Measurements from ENCODE around the gene ZNF462.

GRCh38 chr9:105457957-105458357 is 10.1 kb downstream of the FSD1L start:
- CAGE, long polyA plus RNA: no peak
- RRBS: no CpG with 5 or more reads among the region's 5 CpGs

DNA sequence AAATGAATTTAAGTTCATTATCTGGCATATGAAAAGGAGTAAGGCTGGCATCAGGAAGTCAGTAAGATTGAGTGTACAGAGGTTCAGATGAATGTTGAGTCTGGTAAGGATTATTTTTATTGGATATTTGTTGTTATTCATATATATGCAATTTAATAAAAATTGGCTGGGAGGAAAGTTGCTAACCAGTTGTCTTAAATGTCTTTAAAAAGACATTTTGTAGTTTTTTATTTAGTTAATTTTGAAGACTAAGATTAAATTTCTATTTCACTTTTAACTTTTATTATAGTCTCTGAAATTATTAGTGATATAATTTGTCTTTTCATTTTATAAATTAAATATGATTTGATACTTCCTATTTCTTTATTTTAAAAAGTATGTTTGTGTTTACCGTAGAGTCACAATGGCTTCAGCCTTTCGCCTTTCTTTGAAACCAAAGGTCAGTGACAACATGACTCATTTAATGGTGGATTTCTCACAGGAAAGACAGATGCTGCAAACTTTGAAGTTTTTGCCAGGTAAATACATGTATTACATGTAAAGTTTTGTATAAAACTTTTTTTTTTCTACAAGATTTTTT is 36.2 kb downstream of the FSD1L start:
- CAGE, long polyA plus RNA: no peak
- RRBS: no CpG with 5 or more reads among the region's 2 CpGs

DNA sequence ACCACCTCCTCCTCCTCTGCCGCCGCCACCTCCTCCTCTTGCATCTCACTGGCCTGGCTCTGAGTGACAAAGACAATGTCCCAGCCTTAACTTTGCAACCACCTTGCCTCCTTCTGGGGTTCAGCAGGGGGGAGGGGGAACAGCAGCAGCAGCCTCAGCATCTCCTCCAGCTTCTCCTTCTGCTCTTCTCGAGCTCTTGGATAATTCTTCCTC is 466 bp upstream of the ZNF462 start:
- CAGE, long polyA plus RNA: start-site peak on the plus strand centred at position 77 of the sequence, 147 bp wide, 29 and 30 reads in 2 replicates
- RRBS: no CpG with 5 or more reads among the region's 3 CpGs

DNA sequence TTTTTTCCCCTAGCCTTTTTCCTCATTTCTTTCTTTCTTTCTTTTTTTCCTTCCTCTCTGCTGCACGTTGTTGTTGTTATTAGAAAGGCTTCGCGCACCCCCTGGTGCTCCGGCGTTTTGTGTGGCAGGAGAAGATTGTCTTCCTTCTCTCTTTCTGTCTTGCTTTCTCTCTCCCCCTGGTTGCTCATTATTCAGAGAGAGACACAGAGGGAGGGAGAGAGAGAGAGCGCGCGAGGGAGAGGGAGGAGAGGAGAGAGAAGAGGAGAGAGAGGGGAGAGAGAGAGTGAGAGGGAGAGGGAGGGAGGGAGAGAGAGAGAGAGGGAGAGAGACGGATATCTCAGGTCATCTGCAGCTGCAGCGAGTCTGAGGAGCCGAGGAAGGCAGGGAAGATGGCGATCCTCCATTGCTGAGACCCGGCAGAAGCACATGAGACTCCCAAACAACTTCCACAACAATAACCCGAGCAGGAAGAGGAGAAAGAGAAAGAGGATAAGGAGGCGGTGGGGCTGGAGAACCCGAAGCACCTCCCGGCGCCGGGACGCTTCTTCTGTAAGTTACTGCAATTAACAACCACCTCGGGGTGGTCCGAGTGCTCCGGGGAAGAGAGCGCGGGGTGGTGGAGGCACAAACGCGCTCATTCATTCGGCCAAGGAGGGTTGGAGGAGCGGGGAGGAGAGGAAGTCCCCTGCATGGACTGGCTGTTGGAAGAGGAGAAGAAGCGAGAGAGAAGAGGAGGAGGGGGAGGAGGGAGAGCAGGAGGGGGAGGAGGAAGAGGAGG is at the start of gene ZNF462:
TSS of gene ZNF462 (plus strand) at position 360 of the 778 bp plus-strand sequence.
- CAGE, long polyA plus RNA: start-site peak on the minus strand centred at position 178 of the sequence, 44 bp wide, 21 and 29 reads in 2 replicates; start-site peak on the plus strand centred at position 366 of the sequence, 35 bp wide, 25 and 21 reads in 2 replicates
- RRBS: 1% methylated on average over 7 of the region's 30 CpGs

GRCh38 chr9:106919969-106920724 is 57.2 kb downstream of the ZNF462 start:
- CAGE, long polyA plus RNA: no peak
- RRBS: no CpG with 5 or more reads among the region's 5 CpGs

- CAGE, long polyA plus RNA: no peak
- RRBS: no CpG with 5 or more reads among the region's 2 CpGs
Observed at GRCh38 chr9:107142354-107142838, 140.7 kb upstream of the RAD23B start.

- CAGE, long polyA plus RNA: no peak
- RRBS: no CpG with 5 or more reads among the region's 3 CpGs
Observed at GRCh38 chr9:107175057-107175362, 108.1 kb upstream of the RAD23B start.

DNA sequence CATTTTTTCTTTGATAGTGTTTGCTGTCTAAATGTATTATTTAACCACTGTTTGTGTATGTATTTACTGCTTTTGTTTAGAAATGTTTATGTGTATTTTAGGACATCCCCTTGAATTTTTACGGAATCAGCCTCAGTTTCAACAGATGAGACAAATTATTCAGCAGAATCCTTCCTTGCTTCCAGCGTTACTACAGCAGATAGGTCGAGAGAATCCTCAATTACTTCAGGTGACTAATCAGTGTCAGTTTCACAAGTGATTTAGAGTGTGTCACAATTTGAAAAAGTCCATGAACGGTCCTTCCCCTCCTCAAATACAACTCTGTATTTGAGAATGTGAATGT is 40.7 kb downstream of the RAD23B start:
- CAGE, long polyA plus RNA: no peak
- RRBS: no CpG with 5 or more reads among the region's 4 CpGs

DNA sequence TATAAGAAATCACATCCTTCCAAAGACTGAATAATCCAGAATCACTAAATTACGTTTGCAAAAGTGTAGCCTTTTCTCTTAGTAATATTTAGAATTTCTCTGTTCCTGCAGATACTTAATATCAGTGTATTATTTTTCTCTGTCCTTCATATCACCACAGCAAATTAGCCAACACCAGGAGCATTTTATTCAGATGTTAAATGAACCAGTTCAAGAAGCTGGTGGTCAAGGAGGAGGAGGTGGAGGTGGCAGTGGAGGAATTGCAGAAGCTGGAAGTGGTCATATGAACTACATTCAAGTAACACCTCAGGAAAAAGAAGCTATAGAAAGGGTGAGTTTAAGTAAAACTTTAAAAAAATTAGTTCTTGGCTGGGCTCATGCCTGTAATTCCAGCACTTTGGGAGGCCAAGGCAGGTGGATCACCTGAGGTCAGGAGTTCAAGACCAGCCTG is 41.6 kb downstream of the RAD23B start:
- CAGE, long polyA plus RNA: no peak
- RRBS: no CpG with 5 or more reads among the region's 1 CpG

DNA sequence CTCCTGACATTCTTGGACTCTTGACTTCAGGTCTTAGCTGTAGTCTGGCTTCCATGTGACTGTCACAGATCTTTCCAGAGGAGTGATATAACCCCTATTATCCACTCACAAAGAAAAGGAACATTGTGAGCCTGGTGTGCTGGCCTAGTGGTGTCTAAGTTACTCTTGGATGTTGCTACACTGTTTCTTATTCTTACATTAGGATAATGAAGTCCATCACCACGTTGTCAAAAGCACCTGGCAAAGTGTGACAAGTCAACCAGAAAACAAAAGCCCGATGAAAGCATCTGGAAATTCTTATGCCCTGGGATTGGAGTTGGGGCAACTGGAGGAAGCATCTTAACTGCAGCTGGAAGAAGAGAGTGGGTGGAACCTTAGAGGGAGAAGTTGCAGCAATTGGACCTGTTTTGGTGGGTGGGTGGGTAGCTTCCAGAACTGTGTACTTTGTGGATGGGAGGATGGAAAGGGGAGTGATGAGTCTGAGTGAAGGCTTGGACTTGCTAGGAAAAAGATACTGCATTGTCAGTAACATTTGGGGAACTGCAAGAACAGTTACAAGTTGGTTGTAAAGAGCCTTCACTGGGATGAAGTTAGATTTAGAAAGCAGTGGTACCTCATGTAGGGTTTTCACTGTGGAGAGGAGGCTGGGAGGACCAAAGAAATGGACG is 50.0 kb downstream of the RAD23B start:
- CAGE, long polyA plus RNA: no peak
- RRBS: no CpG with 5 or more reads among the region's 3 CpGs

DNA sequence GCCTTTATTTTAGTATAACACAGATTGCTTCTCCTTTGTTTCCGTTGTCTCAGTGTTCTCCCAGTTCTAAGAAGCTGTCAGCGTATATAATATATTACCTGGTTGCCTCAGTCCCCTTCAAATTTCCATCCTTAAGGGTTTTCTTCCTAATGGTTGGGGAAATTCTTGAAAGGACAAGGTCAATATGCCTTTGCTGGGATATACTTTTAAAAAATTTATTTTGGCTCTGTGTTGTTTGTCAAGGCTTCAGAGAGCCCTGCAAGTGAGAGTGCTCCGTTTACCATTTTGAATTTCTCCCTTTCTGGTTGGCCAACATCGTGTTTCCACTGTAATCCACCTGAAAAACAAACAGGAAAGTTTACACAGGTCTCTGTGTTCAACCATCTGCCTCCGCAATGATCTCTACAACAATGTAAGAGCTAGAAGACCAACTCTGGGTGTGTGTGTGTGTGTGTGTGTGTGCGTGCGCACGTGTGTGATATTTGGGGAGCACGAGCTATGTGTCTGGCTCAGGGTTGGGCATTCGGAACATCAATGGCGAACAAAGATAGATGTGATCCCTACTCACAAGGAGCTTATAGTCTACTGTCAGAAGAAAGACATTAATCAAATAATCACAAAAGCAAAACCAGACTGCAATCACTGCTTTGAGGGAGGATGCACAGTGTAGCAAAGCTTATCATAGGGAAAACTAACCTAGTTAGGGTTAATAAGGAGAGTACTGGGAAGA is 19.7 kb upstream of the KLF4 start:
- CAGE, long polyA plus RNA: no peak
- RRBS: no CpG with 5 or more reads among the region's 11 CpGs

DNA sequence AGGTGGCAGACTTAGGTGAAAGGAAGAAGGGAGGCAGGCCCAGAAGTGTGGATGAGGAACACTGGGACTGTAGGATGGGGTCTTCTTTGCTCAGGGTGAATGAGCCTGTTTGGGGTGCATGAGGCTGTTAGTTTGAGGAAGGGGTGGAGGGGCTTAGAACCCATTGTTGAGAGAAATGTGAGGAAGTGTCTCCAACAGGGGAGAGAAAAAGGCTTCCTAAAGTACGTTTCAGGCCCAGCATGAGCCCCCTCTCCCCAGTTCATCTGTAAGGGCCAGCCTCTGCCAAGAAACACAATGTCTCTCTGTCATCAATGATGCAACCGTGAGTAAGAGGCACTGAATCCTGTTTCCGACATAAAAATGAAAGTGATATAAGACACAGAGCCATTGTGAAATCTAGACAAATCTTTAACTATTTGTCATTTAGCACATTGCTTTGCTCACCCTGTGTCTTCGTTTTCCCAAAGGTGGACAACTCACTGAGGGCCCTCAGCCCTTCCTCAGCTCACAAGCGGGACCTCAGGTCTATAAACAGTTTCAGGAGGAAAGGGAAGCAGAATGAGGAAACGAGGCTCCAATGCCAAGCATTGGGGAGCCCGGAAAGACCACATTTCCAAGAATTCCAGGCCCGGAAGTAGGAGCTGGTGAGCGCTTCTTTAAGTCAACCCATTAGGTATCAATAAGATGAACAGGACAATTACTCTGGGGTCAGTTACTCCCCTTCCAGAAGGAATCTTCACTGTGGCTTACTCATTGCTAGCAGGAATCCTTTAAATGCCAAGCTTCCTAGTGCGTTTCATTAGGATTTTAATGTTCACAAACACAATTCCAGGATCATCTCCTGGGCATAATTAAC is 58.9 kb upstream of the KLF4 start:
- CAGE, long polyA plus RNA: no peak
- RRBS: no CpG with 5 or more reads among the region's 10 CpGs

GRCh38 chr9:107587063-107588237 is 97.9 kb upstream of the KLF4 start:
- CAGE, long polyA plus RNA: no peak
- RRBS: 43% methylated on average over 2 of the region's 34 CpGs

- CAGE, long polyA plus RNA: no peak
- RRBS: no CpG with 5 or more reads among the region's 10 CpGs
Observed at GRCh38 chr9:107620751-107621323, 131.3 kb upstream of the KLF4 start.

- CAGE, long polyA plus RNA: no peak
- RRBS: no CpG with 5 or more reads among the region's 8 CpGs
Observed at GRCh38 chr9:107676079-107676502, 186.5 kb upstream of the KLF4 start.

DNA sequence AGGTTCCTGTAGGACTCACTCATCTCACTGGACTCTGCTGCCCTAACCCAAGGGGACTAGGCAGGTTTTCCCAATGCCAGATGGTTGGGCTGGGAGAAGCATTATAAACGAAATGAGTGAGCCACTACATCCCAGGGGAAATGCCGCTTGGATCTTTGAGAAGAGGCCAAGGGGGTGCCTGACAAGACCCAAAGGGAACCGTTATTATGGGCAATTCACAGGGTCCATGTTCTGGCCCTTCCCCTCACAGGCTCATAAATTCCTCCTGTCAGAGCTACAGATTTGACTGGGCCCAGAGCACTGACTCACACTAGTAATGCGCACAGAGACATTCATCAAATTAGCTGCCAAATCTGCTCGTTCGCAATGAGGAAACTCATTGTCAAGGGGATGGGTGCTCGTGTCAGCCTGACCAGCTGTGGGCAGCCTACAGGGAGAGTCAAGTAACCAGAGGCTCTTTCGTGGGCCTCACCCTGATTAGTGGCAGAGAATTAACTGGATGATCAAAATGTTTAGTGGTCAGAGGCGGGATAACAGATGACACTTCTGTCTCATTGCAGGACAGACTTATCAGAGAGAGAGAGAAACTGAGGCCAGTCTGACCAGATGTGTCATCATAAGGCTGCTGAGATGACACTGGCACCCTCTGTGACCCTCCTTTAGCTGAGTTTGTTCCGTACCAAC is 377.3 kb downstream of the ACTL7B start:
- CAGE, long polyA plus RNA: no peak
- RRBS: no CpG with 5 or more reads among the region's 10 CpGs

GRCh38 chr9:108551419-108551594 is 304.5 kb downstream of the ACTL7B start:
- CAGE, long polyA plus RNA: no peak
- RRBS: no CpG with 5 or more reads among the region's 2 CpGs

- CAGE, long polyA plus RNA: no peak
- RRBS: no CpG with 5 or more reads among the region's 5 CpGs
Observed at GRCh38 chr9:108672464-108673021, 183.2 kb downstream of the ACTL7B start.

DNA sequence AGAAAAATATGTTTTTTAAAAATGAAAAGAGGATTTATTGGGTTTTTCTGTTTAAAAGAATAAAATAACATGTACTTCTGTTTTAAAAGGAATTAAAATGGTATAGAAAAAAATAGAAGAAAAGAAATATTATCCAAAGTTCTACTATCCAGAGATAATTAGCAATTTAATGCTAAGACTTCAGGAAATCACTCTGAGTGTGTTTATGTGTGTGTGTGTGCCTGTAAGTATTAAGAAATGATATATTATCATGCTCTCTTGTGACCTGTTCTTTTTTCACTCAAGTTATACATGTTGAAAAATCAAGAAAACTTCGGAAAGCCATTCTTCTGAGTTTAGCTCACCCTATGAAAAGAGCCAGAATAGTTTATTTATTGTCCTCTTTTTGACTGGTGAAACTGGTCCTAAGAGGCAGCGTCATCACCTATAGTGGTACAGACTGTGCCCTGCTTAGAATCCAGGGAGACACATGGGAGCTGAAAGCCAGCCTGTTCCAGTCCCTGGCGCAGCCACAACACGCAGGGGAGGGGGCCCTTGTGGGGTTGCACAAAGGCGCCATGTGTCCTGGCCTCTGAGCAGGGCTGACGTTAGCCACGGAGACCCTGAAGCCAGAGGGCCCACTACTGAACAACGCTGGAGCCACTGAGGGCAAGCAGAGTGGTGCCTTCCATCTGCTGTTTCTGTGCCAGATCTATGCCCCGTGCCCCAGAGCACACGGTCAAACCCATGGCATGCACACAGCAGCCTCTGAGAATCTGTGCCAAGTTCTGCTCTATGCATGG is 147.5 kb downstream of the ACTL7B start:
- CAGE, long polyA plus RNA: no peak
- RRBS: no CpG with 5 or more reads among the region's 10 CpGs

DNA sequence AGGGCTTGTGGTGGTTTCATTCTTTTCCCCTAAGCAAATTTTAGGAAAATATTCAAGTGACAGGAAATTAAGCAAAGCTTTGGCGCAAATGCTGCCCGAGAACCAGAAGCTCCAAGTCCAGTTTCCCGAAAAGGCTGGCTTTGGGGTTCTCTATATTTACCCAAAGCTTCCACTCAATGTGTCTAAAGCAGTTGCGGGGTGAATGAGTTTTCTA is 147.0 kb downstream of the ACTL7B start:
- CAGE, long polyA plus RNA: no peak
- RRBS: no CpG with 5 or more reads among the region's 4 CpGs

Measured in AG04450 (cell line).